Helper T cell (primary cell): ENCODE measurements around a stretch of chr7.

GRCh38 chr7:39854998-39855390 is 95.1 kb upstream of the CDK13 start:
- PRO-cap, 2 experiments = no peak in any of the 2 experiments

- PRO-cap, 2 experiments = peak in 1 of 2 experiments; most common minus-strand start chr7:39948855 (in 1)
Measured at GRCh38 chr7:39948116-39948959, 1.7 kb upstream of the CDK13 start.

- PRO-cap, 2 experiments = peak in 2 of 2 experiments; most common plus-strand start chr7:39950785 (in 1); most common minus-strand start chr7:39950763 (in 1)
Measured at GRCh38 chr7:39950426-39951441, 678 bp downstream of the CDK13 start.

GRCh38 chr7:40717248-40717665 is 582.5 kb downstream of the SUGCT start:
- PRO-cap, 2 experiments = no peak in any of the 2 experiments

- PRO-cap, 2 experiments = no peak in any of the 2 experiments
Measured at GRCh38 chr7:40815423-40815935, 680.7 kb downstream of the SUGCT start.

GRCh38 chr7:40882290-40882753 is 747.5 kb downstream of the SUGCT start:
- PRO-cap, 2 experiments = no peak in any of the 2 experiments

DNA sequence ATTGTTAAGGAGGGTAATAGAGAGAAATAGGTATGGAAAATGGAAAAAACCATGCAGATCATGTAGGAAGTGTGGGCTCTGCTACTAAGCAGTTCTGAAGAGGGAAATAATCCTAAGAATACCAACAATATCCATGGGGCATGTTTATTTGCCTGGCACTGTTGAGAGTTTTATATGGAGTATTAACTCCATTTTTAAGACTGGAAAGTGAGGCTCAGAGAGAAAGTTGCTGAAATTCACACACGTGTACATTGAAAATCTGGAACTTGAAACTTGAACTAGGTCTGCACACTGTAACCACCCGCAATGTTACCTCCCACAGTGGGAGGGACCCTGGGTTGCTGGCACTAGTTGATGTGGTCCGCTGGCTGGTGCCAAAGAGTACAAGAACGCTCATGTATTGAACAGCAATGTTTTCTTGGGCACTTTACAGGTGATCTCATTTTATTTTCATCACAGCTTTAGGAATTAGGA is 253.3 kb downstream of the INHBA start:
- PRO-cap, 2 experiments = no peak in any of the 2 experiments

GRCh38 chr7:41704367-41704611 is 1.4 kb upstream of the INHBA start:
- PRO-cap, 2 experiments = no peak in any of the 2 experiments

DNA sequence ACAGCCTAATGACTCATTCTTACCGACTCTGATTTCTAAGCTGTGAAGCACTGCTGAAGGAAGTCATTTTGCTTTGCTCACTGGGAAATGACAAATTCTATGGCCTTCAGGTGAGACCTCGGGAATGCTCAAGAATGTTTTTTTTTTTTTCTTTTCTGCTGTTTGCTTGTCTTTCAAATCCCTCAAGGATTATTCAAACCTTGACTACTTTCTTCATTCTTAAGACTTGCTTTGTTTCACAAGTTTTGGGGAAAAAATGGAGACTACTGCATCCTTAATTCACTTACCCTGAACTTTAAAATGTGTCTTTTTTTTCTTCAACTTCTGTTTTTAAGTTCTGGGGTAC is 30.3 kb upstream of the INHBA start:
- PRO-cap, 2 experiments = no peak in any of the 2 experiments

DNA sequence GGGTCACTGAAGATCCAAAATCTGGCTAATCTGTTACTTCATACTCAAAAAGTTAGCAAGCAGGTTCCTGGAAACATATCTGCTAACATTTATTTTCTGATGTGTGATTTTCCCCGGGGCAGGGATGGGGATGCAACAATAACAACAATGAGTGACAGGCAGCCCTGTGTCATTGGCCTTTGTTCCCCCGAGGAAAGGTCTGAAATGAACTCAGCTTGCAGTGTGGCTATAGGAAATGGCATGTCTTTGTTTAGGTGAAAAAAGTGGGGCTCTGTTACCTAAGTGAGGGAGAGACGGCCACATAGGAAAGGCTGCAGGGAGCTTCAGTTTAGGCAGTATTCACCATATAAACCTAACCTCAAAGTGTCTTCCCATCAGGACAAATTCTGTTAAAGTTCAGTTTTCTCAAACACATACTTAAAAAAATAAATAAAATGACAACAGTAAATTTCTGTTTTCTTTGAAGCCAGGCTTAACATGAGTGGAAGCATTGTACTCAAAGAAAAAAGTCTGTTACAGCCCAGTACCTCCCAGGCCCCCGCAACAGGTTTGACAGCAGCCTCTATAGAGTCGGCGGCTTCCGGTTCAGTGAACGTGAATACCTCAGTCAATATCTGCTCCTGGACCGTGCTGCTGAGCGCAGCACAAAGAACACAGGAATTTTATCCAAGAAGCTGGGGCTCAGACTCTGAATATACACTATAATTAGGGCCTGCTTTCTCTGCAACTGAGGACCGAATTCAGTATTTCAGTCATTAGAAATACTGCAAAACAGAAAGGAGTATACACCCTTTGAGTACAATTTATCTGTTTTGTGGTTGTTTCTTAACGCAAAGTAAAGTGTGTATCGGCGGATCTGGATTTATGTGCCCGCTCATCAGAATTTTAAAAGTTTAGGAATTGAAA is 168.3 kb downstream of the GLI3 start:
- PRO-cap, 2 experiments = no peak in any of the 2 experiments

DNA sequence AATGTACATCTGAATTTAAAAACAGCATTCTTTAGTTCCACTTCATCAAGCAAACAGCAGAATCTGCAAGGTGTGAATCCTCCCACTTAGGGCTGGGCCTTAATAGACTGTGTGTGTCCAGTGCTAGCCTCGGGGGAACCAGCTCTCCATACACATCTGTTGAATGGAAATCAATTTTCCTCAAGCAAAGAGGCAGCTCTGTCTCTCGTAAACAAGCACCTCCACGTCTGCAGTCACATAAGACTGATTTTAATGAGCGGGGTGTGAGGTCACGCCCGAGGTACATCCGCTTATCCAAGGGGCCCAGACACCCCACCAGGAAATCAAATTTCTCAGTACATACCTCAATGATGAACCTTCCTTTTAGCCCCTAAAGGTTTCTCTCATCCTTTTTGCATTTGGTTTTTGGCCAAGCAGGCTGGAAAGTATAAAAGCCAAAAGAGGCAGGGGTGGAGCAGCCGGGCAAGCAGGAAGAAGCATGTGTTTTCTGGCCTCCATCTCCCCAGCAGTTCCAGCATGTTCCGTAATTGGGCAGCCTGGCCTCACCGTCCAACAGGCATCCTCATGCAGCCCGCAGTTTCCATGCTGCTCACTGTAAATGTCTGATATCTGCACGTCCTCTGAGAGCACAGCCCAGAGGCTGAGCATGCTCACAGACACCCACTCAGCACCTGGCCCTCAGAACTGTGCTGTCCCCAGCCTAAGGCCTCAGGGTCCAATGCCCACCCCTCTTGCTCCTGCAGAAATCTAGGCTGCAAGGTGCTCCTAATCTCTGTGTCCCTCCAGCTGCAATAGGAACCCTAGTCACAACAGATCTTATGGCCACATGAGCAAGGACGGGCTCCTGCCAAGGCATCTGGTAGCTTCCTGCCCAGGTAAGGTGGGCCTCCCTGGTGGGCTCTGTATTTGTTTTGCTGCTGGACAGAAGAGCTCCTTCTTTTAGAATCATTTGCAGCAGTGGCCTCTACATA is 131.1 kb downstream of the GLI3 start:
- PRO-cap, 2 experiments = no peak in any of the 2 experiments

DNA sequence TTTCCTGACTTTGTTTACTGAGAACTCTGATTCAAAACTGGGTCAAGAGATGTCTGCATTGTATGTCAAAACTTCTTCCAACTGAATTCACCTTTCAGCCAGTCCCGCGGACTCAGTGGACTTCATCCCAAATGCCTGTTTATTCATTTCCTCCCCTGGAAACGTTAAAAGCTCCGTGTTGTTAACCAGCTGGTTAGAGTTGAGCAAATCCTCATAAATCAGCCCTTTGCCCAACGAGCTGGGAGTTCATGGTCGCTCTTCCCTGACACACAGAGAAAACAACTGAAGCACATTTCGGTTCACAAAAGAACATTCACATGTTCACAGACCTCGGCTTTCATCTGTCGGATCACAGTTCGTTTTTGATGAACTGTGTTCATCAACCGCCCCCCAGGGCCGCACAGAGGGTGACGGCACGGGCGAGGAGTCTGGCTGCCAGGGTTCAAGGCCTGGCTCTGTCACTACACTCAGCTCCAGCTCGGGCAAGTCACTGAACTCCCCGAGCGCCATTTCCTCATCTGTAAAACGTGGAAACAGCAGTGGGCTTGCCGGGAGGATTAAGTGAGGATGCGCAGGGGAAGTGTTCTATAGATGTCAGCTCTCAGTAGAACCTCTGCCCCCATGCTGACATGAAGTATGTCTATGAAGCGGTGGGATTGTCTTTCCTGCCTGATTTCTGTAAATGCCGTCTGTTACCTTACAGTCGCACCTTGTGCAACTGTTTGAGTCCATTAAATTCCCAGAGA is 62.5 kb downstream of the GLI3 start:
- PRO-cap, 2 experiments = no peak in any of the 2 experiments

GRCh38 chr7:42239005-42239432 is 2.0 kb upstream of the GLI3 start:
- PRO-cap, 2 experiments = no peak in any of the 2 experiments

- PRO-cap, 2 experiments = peak in 2 of 2 experiments; most common plus-strand start chr7:42932892 (in 1)
Measured at GRCh38 chr7:42932771-42933210, 615 bp downstream of the MRPL32 start.

DNA sequence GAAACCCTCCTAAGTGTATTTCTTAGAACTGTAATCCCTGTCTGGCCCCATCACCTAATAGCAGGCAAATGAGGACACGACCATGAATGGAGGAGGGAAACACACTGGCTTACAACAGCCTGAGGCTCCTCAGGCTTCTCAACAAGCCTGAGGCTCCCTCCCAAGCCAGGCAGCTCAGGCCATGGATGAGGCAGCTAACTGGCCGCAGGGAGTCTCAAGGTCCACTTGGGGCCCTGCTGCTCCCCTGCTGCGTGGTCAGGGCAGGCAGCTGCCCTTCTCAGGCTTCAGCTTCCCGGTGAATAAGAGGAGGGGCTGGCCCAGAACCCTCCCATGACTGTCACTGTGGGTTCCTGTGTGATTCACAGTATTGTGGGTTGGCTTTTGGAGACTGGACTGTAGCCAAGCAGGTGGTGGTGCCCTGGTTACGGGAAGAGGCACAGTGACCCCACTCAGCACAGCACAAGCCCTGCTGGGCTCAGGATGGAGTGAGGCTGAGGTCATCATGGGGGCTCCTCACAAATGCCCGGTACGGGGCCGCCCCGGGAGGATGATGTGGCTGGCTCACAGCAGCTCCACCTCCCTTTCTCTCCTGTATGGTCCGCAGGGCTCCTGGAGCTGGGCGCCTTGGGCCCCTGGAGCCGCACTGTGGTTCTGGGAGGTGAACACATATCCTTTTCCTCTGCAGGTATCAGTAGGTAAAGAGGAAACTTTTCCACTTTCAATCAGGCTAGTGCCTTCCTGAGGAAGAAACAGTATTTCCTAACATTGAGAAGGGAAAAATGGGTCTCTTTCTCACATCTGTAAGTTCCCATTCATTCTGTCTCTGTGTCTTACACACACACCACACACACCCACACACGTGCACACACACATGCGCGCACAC is 189.9 kb downstream of the HECW1 start:
- PRO-cap, 2 experiments = no peak in any of the 2 experiments

- PRO-cap, 2 experiments = no peak in any of the 2 experiments
Measured at GRCh38 chr7:43607997-43608983, 25.4 kb downstream of the STK17A start.

- PRO-cap, 2 experiments = no peak in any of the 2 experiments
Measured at GRCh38 chr7:43609063-43609988, 26.4 kb downstream of the STK17A start.

DNA sequence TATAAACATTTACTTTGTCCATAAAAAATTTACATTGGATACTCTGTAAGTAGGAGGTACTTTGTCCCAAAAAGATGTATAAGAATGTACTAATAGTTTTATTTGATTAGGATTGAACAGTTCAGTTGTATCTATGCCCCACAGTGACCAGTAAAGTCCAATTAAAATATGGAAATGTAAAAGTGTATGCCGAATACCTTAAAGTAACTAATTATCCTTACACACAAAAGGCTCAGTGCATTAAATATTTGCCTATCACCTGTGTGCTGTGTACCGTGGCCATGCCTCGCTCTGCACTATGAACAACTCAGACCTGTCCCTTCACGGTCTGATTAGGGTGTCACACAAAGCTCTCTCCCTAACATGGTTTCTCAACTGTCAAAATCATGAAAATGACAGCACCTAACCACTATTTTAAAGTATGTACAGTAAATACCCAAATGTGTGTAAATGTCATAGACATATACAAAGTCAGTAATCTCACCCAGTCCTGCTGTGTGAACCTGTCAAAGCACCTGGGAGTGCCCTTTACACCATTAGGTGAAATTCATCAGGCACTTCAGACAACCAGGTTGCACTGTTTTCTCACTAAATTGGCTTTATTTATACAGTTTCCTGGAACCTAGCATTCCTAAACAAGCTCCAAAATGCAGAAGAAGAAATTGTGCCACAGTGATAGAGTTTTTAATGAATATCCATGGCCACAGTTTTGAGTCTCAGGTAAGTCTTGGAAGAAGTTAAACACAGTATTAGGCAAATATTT is 43.1 kb downstream of the STK17A start:
- PRO-cap, 2 experiments = no peak in any of the 2 experiments

DNA sequence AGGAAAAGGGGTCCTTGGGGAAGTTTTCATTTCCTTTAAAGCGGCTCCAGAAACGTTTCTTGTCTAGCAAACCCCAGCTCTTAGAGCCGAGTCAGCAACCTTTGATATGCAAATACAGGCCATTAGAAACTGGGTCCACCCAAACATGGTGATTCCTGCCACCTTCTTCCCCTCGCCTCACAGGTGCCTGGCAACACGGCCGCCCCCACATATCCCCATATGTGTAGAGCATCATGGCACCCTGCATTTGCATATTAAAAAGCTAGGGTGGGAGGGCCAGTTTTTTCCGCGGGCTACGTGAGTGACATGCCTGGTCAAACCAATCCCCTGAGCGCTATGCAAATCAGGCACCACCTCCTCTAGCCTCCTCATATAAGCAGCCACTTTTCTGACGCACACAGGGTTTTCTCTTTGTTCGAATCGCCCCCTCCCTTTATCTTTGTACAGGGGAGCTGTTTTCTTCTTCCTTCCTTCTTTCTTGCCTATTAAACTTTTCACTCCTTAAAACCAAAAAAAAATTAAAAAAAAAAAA is 60.0 kb downstream of the COA1 start:
- PRO-cap, 2 experiments = peak in 1 of 2 experiments; most common plus-strand start position 400 of the sequence (in 1); most common minus-strand start position 249 of the sequence (in 1)

DNA sequence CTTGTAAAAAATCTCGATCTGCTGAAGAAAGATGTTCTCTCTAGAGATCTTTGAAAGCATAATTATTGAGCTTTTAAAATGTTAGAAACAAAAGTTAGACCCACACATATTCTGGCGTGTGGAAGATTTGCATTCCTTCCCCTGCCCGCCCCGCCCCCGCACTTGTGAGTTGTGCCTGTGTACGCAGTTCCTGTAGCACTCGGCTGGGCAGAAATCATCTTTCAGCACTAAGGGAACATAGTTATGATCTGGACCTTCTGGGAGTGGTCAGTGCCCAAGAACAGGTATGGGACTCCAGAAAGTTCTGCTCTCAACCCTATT is 5.5 kb downstream of the BLVRA start:
- PRO-cap, 2 experiments = no peak in any of the 2 experiments